Mesenchymal stem cell of adipose (primary cell): ENCODE measurements around a stretch of chr22.

- CAGE, long polyA plus RNA, result no peak
Measured at GRCh38 chr22:46776976-46777927, 14.8 kb downstream of the TBC1D22A start.

GRCh38 chr22:46935376-46936167 lies 173.1 kb downstream of the TBC1D22A start:
- CAGE, long polyA plus RNA, result no peak

GRCh38 chr22:46971176-46971919 lies 208.9 kb downstream of the TBC1D22A start:
- CAGE, long polyA plus RNA, result no peak

- CAGE, long polyA plus RNA, result no peak
Measured at GRCh38 chr22:47043684-47044163, 281.3 kb downstream of the TBC1D22A start.

GRCh38 chr22:47044309-47044862 lies 281.9 kb downstream of the TBC1D22A start:
- CAGE, long polyA plus RNA, result no peak

GRCh38 chr22:47080097-47080768 lies 317.8 kb downstream of the TBC1D22A start:
- CAGE, long polyA plus RNA, result no peak

GRCh38 chr22:47129862-47130529 lies 367.5 kb downstream of the TBC1D22A start:
- CAGE, long polyA plus RNA, result no peak

DNA sequence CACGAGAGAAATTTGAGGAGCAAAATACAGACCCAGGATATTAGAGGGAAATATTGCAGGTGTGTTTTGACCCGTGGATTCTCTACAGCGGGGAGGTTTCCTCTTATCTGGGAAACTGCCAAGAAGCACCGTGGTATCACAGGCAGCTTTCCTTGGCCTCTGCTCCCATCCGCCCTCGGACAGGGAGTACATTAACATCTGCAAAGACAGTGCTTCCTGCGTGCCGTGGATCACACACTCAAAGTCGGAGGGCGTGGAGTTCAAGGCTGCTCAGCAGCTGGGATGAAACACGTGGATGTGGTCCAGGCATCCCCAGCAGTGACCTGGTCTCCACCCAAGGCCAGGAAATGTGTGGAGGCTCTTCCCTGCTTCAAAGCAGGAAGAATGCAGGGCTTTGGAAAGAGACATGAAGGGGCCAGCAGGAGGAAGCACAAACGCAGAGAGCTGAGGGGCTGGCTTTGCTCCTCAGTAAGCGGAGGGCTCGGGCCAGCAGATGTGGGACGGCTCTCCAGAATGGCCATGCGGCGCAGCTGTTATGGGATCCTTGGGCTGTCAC lies 437.8 kb downstream of the TBC1D22A start:
- CAGE, long polyA plus RNA, result no peak

GRCh38 chr22:48072722-48073037 lies 416.7 kb upstream of the TAFA5 start:
- CAGE, long polyA plus RNA, result no peak

DNA sequence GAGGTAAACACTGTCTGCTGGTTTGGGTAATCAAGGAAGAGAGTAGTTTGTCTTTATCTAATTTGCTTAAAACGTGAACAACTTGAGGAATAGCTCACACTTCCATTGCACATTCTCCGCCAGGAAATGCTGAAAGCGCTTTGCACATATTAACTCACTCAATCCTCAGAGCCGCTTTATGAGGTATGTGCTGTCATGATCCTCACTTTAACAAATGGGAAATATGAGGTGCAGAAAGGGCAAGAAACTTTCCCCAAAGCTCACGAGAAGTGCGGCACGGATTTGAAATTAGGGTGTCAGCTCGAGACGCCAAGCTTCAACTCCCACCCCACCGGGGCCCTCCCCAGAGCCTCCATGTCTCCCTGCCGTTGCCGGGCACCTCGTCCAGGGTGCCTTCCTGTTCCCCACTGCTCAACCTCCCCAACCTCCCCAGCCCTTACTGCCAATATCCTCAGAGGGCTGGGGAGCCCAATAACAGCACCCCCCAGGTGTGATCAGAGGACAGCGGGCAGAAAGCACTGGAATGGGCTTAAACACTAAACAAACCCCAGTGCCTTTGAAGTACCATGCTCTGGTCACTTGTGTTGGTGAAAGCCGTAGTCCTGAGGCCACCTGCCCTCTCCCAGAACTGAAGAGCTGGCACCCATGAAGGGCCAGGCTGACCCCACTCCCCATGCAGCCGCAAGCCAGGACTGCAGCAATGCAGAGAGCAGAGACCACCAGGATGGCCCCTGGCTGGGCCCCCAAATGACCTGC lies 390.5 kb upstream of the TAFA5 start:
- CAGE, long polyA plus RNA, result no peak

DNA sequence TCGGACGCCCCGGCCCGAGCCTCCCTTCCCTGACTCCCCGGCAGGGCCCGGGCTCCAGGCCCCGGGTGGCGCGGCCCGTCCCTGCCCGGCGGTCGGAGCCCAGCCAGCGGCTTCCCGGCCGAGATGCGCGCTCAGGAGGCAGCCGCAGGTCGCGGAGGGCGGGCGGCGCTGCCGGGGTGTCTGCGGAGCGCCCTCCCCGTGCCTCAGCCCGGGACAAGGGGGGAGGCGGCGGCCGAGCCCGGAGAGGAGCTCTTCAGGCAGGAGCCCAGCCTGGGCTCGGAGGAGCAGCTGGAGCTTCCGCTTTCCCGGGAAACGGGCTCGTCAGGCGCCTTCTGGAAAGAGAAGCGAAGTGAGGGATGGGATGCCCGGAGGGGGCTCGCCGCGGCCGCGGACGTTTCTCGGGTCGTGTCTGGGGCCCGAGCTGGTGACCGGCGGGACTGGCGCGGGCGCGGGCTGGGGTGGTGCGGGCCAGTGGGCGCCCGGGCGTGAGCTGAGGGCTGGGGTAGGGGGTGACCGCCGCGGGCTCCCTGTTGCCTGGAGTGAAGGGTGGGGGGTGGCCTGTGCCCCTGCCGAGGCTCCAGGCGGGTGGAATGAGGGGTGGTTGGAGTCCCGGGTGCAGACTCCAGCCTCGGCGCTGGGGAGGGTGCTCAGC lies 685 bp downstream of the TAFA5 start:
- CAGE, long polyA plus RNA, result no peak

DNA sequence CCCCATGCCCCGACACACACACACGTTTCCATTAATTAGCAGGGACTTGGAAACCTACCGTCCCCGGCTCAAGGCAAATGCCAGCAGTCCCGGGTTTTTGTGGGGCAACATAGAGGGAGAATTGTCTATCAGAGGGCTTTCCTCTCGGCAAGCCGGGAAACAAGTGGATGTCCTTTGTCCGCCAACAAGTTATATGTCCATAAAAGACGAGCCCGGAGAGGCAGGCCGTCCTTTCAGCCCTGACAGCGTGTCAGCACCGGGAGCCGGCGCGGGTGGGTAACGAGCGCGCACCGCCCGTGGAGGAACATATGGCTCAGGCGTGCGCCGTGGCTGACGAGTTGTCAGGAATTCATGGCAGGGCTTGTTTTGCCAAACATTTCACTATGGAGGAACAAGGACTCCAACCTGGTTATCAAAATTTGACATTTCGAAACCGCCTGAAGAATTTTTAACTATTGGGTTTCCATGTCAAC lies 46.9 kb downstream of the TAFA5 start:
- CAGE, long polyA plus RNA, result no peak

- CAGE, long polyA plus RNA, result no peak
Measured at GRCh38 chr22:48575754-48576416, 86.5 kb downstream of the TAFA5 start.

GRCh38 chr22:49062032-49062964 lies 572.9 kb downstream of the TAFA5 start:
- CAGE, long polyA plus RNA, result no peak

DNA sequence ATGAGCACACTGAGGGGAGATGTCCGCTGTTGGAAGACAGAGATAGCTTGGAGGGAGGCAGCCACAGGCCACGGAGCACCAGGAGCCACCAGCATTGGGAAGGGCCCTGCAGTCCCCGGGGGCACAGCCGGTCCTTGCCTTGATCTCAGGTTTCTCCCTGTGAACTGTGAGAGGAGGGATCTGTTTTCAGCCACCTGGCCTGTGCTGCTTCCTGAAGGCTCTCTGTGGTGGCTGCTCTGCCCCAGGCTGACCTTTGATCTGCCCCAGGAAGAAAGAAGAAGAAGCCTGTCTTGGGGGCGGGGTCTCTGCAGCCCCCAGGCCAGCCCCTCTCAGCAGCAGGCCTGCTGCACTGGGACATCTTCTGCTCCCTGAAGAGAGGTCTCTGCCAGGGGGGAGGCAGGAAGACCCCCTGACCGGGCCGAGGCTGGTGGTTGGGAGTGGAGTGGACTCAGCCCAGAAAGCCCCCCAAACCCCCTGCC lies 662.8 kb downstream of the TAFA5 start:
- CAGE, long polyA plus RNA, result no peak

DNA sequence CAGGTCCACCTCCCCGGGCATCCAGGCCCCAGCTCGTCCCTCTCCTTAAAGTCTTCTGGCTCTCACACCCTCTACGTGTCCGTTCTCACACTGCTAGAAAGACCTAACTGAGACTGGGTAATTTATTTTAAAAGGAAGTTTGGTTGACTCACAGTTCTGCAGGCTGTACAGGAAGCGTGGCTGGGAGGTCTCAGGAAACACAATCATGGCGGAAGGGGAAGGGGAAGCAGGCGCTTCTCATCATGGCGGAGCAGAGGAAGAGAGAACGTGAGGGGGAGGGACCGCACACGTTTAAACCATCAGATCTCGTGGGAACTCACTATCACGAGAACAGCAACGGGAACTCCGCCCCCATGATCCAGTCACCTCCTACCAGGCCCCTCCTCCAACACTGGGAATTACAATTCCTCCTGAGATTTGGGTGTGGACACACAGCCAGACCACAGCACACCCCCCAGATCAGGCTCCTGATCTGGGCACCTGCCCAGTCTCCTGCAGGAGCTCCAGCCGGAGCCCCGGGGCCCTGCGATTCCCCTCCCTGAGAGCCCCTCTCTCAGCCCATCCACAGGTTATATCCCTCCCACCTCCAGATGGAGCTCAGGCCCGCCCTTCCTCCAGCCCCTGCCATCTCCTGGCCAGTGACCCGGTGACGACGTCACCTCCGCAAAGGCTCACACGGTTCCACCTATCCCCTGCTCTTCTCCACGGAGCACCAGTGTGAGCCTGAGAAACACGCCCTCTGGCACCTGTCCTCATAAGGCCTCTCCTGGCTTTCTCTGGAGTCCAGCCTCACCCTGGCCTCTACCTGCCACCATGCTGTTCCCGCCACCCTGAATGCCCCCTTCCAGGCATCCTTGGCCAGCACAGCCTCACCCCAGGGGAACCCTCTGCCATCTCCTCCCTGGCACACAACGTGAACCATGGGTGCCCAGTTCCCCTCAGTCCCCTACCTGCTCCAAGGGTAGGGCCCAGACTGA lies 170.1 kb downstream of the BRD1 start:
- CAGE, long polyA plus RNA, result no peak

DNA sequence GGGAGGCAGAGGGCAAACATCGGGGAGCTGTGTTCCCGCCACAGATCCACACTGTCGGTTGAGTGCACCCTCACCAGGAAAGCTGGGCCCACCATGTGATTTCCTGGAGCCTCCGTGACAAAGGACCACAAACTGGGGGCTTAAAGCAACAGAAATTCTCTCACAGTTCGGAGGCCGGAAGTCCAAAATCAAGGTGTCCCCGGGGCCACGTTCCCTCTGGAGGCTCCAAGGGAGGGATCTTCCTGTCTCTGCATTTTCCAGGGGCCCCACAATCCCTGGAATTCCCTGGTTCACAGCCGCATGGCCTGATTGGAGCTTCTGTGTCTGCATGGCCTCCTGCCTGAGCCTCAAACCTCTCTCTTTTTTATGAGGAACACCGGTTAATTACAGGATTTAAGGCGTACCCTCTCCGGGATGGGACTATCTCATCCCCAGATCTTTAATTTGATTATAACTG lies 169.3 kb downstream of the BRD1 start:
- CAGE, long polyA plus RNA, result no peak

- CAGE, long polyA plus RNA, result no peak
Measured at GRCh38 chr22:49670056-49670923, 157.4 kb downstream of the BRD1 start.

DNA sequence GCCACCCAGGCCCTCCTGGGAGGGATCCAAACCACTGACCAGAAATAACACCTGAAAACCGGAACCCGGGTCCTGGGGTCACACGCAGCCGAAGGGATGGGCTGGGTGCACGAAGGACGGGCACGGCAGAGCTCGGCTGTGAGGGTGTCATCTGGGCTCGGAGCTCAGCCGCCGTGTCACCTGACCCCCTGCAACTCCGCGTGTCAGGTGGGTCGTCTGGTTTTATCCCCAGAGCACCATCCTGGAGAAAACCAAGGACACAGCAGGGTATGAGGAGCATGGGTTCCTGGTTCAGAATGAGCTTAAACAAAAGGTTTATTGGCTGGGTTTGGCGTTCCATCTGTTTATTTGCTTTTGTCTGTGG lies 102.0 kb downstream of the BRD1 start:
- CAGE, long polyA plus RNA, result no peak

DNA sequence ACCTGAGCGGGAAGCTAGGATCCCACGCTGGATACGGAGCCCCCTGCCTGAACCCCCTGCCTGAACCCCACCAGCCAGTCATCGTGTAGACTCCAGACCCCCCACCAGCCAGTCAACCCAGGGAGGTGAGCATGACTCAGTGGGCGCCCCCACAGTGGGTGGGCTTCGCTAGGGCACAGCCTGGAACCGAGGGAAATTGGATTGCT lies 57.2 kb downstream of the BRD1 start:
- CAGE, long polyA plus RNA, result no peak